Measurements from ENCODE around the gene CEP68.

DNA sequence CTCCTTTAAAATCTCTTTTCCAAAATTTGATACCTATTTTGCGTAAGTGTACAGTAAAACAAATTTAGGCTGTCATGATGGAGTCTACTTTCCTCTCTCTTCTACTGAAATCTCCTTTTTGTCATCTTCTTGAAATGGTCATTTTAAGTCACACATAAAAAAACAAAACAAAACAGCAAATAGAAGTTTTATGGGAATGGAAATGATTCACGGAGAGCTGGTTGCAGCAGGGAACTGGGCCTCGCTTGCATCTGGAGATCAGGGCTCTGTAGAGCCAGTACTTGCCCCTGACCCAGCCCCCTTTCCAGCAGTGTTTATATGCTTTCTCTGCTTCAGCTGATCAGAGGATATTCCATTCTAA lies 59.2 kb upstream of the PELI1 start:
- PRO-cap = no peak

- PRO-cap = no peak
These were observed 108.4 kb upstream of the PELI1 start for GRCh38 chr2:64252608-64253046.

GRCh38 chr2:64325342-64325820 lies 128.6 kb upstream of the LGALSL start:
- PRO-cap = no peak

- PRO-cap = no peak
These were observed 126.4 kb upstream of the LGALSL start for GRCh38 chr2:64327202-64328384.

DNA sequence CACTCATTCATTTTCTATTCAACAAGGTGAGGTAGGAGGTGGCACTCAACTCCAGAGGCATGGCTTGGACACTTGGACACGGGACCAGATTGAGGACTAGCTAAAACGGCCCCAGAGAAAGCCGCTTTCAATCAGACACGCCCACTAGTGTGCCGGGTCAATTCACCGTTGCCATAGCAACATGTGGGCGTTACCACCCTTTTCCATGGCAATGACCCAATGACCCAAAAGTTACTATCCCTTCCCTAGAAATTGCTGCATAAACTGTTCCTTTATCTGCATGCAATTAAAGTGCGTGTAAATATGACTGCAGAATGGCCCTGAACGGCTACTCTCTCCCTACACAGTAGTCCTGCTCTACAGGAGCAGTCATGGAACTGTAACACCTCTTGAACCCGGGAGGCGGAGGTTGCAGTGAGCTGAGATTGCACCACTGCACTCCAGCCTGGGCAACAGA lies 49.1 kb upstream of the LGALSL start:
- PRO-cap = bidirectional peak, plus-strand start at position 301 of the sequence, minus-strand start at position 91 of the sequence

DNA sequence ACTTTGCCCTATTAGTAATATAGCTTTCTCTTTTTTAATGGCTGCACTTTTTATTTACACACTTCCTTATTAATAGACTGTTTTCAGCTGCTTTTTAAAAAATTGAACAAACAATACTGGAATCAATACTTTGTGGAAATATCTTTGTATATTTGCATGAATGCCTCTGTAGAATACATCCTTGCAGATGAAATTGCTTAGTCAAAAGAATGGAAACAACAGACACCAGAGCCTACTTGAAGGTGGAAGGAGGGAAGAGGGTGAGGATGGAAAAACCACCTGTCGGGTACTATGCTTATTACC lies 12.9 kb downstream of the AFTPH start:
- PRO-cap = no peak

- PRO-cap = no peak
These were observed 2.2 kb downstream of the SERTAD2 start for GRCh38 chr2:64651536-64651936.

DNA sequence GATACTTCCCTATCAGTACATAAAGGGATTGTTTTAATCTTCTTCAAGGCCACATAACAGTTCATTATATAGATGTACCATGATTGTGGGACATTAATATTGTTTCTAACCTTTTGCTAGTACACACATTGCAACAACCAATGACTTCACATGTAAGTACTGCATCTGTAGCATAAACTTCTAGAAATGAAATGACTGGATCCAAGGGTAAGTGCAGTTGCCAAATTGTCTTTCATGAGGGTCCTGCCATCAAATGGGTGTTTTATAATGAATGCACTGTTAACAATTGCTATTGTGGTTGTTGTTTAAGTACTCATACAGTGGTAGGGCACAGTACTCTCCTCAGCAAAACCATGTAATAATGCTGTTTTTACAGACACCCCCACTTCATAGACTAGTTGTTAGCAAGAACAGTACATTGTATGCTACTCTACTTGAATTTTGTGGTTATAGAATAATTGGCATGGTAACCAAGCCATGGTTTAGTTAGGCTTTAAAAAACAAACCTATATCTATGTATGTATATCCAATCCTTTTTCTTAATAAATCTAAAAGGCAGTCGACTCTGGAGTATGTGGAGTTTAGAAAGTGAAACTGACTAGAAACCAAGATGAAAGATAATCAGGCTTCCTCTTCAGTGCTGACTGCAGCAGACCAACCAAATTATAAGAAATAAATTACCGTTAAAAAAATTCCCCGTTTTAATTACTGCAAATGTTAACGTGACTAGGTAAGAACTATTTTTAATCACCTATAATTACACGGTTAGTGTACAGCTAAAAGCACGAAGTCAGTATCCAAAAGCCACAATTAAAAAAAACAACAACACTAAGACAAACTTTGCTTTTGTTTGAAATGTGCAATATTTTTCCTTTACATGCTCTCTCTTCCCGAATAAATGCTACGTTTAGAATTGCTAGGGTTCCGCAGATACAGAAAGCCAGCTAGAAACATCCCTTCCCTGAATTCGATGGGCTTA lies 113.2 kb upstream of the SERTAD2 start:
- PRO-cap = no peak

DNA sequence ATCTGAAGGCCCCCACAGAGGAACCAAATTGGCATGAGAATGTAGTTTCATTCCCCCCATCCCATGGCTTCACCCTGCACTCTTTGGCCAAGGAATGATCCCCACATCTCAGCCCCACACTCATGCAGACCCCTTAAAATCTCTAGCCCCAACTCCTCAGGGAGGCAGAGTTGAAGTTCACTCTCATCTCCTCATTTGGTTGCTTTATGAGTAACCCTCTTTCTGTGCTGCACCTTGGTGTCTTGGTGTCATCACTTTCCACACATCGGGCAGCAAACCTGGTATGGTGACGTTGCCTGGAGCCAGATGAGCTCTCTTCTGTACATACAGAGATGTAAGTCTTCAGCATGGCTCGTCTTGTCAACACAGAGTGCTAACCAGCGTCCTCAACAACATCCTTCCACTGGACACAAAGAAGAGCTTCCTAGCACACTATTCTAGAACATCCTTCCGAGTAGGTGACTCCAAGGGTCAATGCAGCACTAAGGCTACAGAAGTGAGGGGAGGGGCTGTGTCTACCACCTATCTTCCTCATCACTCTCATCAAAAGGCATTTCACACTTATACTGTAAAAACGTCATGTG lies 108.3 kb upstream of the SLC1A4 start:
- PRO-cap = no peak

GRCh38 chr2:64915556-64915912 lies 73.7 kb upstream of the SLC1A4 start:
- PRO-cap = no peak

DNA sequence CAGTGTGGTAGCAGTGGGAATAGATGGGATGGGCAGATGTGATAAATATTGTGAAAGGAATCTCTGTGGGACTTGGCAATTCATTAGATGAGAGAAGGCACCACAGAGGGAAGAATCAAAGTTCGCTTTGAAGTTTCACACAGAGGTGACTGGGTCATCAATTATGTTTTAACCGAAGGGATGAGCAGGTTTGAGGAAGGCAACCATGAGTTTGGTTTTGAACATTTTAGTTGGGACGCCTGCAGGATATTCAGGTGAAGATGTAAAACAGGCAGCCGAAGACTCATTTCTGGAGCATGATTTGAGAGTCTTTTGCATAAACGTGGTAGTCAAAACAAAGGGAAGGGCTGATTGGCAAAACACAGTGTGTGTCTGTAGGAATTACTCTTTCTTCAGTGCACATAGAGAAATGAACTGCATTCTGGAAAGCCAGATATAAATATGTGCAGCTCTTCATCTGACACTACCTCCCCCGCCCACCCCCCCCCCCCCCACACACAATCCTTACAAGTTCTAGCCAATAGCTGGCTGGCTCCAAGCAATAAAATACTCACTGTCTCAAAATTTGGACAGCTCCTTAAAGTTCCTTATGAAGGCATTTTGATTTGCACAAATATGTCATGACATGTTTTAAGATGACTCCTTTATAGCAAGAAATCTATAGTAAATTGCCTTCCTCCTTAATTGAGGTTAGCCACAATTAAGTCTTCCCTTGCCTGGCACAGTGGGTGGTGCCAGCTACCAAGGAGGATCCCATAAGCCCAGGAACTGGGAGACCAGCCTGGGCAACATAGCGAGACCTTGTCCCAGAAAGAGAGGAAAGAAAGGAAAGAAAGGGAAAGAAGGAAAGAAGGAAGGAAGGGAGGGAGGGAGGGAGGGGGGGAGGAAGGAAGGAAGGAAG lies 1.8 kb upstream of the SLC1A4 start:
- PRO-cap = no peak

- PRO-cap = bidirectional peak, plus-strand start at chr2:65056421, minus-strand start at chr2:65056168; unidirectional peak, plus-strand start at chr2:65056535; bidirectional peak, plus-strand start at chr2:65056779, minus-strand start at chr2:65056638; bidirectional peak, plus-strand start at chr2:65057003, minus-strand start at chr2:65056963
These were observed at the start of gene CEP68 for GRCh38 chr2:65056326-65057400. TSS of gene CEP68 (plus strand) at chr2:65056416.

- PRO-cap = bidirectional peak, plus-strand start at chr2:65057591, minus-strand start at chr2:65057537
These were observed 1.2 kb downstream of the CEP68 start for GRCh38 chr2:65057401-65057898.

DNA sequence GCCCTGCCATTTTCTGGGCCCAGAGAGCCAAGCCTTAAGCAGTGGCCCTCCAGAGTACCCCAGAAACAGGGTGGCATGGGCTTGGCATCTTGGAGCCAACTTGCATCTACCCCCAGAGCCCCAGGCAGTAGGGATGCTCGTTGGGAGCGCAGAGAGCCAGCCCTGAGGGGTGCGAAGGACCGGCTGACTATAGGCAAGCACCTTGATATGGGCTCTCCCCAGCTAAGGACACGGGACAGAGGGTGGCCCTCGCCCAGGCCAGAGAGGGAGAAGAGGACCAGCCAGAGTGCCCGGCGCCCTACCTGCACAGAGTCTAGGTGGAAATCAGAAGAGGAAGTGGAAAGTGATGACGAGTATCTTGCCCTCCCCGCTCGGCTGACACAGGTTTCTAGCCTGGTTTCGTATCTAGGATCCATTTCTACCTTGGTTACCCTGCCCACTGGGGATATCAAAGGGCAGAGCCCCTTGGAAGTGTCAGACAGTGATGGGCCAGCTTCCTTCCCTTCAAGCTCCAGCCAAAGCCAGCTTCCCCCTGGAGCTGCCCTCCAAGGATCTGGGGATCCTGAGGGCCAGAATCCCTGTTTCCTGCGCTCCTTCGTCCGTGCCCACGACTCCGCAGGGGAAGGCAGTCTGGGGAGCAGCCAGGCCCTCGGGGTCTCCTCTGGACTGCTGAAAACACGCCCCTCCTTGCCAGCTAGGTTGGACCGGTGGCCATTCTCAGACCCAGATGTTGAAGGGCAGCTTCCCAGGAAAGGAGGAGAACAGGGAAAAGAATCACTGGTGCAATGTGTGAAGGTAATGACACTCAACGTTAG lies 16.2 kb downstream of the CEP68 start:
- PRO-cap = no peak

GRCh38 chr2:65081811-65082309 lies 25.6 kb downstream of the CEP68 start:
- PRO-cap = no peak

DNA sequence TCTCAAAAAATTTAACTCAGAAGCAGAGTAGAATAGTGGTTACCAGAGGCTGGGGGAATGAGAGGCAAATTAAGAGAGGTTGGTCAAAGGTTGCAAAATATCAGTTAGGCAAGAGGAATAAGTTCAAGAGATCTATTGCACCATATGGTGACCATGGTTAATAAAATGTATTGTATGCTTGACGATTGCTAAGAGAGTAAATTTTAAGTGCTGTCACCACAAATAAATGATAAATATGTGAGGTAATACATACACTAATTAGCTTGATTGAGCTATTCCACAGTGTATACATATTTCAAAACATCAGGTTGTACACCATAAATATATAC lies 23.1 kb upstream of the ACTR2 start:
- PRO-cap = no peak

- PRO-cap = no peak
These were observed 20.5 kb downstream of the ACTR2 start for GRCh38 chr2:65247962-65248765.

GRCh38 chr2:65266205-65266613 lies 38.6 kb downstream of the ACTR2 start:
- PRO-cap = no peak

DNA sequence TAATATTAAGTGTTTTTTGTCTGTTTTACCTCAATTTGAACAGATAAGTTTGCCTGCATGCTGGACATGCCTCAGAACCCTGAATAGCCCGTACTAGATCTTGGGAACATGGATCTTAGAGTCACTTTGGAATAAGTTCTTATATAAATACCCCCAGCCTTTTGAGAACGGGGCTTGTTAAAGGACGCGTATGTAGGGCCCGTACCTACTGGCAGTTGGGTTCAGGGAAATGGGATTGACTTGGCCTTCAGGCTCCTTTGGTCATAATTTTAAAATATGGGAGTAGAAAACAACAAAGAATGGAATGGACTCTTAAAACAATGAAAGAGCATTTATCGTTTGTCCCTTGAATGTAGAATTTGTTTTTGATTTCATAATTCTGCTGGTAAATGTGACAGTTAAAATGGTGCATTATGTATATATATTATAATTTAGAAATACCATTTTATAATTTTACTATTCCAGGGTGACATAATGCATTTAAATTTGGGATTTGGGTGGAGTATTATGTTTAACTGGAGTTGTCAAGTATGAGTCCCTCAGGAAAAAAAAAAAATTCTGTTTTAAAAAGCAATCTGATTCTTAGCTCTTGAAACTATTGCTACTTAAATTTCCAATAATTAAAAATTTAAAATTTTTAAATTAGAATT lies 42.9 kb downstream of the ACTR2 start:
- PRO-cap = no peak

- PRO-cap = no peak
These were observed 84.2 kb downstream of the ACTR2 start for GRCh38 chr2:65311520-65312471.